Astrocyte (in vitro differentiated cells and primary cell): ENCODE results near the genes PTH and COPB1.

- PRO-cap = no peak
- RRBS, 2 experiments = no CpG with 5 or more reads among the region's 24 CpGs
These were observed 115.4 kb upstream of the PARVA start for GRCh38 chr11:12261733-12262684.

DNA sequence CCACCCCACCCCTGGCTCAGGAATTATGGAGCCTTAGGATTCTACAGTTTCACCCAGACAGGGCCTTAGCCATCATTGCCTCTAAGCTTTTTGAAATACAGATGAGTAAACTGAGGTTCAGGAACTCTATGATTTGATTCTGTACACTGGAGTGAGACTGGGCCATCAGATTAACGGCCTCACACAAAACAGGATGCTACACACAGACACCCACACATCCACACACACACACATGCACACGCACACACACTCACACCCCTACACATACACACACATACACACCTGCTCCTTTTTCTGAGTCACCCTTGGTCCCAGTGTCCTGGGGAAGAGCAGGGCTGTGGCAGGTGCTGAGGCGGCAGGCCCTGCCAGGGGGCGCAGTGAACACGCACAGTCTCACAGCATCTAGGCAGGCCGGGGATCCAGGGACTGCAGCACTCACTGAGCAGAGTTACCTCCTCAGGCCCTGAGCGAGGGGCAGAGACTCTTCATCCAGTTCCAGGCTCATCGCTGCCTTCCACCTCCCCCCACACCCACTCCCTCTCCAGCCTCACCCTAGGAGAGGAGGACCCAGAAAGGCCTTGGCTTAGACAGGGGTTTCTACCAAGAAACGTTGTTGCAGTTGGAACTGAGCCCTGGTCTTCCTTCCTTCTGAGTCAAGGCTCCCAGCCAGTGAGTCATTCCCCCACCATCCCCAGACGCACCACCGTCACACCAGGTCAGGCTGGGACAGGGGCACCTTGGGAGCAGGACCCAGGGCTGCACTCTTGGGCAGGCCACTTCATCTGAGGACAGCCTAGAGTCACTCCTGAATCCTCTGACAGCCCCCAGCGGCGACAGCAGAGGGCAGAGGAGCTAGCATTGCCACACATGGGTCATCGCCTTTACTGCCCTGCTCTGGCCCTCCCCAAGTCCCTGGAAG lies 89.7 kb upstream of the PARVA start:
- PRO-cap = bidirectional peak, plus-strand start at position 719 of the sequence, minus-strand start at position 627 of the sequence
- RRBS, 2 experiments = no CpG with 5 or more reads among the region's 14 CpGs

DNA sequence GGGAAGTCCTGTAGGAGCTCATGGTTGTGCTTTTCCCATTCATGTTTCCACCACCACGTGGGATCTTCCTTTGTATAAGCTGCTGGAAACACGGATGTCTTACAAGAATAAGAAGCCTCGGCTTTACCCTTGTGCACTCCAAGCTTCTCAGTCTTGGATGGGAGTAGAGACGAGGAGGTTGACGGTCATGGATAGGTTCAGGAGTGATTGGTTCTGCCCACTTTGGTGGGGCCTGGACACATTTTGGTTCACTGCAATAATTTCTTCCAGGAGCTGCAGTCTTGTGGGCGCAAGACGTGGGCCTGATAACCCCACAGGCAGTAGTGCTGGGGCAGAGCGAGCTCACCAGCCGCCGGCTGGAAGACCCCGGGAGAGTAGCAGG lies 508 bp upstream of the PARVA start:
- PRO-cap = no peak
- RRBS, 2 experiments = 12 to 14% methylated on average over 1 of the region's 11 CpGs

GRCh38 chr11:12694201-12694733 lies 20.0 kb downstream of the TEAD1 start:
- PRO-cap = no peak
- RRBS, 2 experiments = no CpG with 5 or more reads among the region's 8 CpGs

GRCh38 chr11:12701010-12701803 lies 27.0 kb downstream of the TEAD1 start:
- PRO-cap = no peak
- RRBS, 2 experiments = no CpG with 5 or more reads among the region's 6 CpGs

DNA sequence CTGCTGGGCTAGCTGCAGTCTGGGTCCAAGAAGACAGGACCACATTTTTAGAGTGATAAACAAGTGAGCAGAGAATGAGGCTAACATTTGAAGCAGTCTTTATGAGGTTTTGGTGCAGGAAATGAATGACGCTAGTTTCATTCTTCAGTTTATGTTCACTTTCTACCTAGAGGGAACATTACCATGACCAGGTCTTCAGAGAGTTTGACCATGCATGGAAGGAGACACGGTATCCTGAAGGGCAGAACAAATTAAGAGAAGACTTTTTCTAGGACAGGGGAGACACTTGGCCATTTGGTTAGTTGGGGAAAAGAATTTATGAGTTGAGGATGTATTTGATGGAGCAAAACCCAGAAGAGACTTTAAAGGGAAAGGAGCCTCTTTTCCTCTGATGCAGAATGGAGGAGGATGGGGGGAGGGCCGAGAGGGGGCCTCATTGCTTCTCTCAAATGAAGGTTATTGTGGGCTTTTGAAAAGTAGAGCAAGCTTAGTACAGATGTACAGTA lies 97.9 kb downstream of the TEAD1 start:
- PRO-cap = no peak
- RRBS, 2 experiments = no CpG with 5 or more reads among the region's 3 CpGs

GRCh38 chr11:12773351-12773875 lies 99.2 kb downstream of the TEAD1 start:
- PRO-cap = no peak
- RRBS, 2 experiments = no CpG with 5 or more reads among the region's 3 CpGs

GRCh38 chr11:12842948-12843370 lies 166.2 kb upstream of the RASSF10 start:
- PRO-cap = no peak
- RRBS, 2 experiments = no CpG with 5 or more reads among the region's 2 CpGs

DNA sequence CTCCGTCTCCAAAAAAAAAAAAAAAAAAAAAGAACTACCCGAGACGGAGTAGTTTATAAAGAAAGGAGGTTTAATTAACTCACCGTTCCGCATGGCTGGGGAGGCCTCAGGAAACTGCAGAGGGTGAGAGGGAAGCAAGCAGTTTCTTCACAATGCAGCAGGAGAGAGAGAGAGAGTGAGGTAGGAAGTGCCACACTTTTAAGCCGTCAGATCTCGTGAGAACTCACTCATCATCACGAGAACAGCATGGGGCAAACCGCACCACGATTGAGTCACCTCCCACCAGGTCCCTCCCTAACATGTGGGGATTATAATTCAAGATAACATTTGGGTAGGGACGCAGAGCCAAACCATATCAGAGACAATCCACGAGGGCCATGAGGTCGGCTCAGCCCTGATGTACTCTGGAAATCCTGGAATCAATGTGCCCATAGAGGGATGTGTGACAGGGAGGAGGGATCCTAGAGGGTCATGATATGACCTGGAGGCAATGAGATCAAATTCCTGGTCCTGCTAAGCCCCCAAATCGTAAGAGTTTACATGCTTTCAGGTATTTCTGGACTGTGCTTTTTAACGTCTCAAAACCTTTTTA lies 19.6 kb upstream of the RASSF10 start:
- PRO-cap = no peak
- RRBS, 2 experiments = no CpG with 5 or more reads among the region's 15 CpGs

- PRO-cap = no peak
- RRBS, 2 experiments = no CpG with 5 or more reads among the region's 16 CpGs
These were observed 35.5 kb downstream of the BMAL1 start for GRCh38 chr11:13312973-13313599.

DNA sequence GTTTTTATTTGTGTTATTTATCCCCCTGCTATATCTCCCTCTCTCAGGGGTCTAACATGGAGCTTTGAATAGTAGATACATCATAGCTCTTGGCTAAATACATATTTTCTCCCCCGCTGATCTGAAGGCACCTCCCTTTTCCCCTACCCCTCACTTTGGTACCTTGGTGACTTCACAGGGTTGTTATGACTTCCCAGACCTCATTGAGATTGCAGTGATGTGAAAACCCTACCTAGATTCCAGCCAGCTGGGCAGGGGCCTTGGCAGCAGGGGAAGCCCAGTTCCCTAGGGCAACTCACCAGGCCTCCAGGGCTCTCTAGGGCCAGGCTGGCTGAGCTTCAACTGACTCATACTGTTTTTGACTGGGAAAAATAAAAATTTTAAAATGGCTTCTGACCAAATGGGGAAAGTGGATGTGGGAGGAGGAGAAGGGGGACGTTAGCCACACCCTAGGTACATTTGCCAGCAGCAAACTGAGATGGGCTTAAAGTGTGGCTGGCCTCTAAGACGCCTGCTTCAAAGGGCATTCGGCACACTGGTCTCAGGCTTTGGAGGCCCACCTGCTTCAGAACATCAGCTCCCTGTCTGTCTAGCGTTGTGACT lies 38.9 kb downstream of the BMAL1 start:
- PRO-cap = no peak
- RRBS, 2 experiments = no CpG with 5 or more reads among the region's 5 CpGs

GRCh38 chr11:13495793-13496350 lies at the start of gene PTH:
TSS of gene PTH (minus strand) at chr11:13495997.
- PRO-cap = no peak
- RRBS, 2 experiments = no CpG with 5 or more reads among the region's 3 CpGs

DNA sequence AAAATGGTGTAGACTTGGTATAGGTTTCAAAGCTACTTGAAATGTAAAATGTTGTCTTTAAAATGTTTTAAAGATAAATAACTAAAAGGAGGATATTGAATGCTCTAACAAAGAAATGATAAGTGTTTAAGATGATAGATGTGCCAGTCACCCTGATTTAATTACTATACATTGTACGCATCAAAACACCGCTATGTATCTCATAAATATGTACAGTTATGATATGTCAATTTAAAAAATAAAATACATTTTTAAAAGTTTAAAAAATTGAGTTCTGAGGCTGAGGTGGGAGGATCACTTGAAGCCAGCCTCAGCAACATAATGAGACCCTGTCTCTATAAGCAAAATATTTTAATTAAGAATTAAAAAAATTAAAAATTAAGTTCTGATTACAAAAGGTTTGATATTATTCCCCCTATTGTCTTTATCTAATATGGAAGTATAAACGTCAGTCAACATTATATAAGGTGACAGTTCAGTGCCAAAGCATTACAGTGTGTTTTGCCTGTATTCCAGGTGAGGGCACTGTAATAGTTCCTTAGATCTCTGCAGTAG lies 32.8 kb downstream of the FAR1 start:
- PRO-cap = no peak
- RRBS, 2 experiments = no CpG with 5 or more reads among the region's 3 CpGs

DNA sequence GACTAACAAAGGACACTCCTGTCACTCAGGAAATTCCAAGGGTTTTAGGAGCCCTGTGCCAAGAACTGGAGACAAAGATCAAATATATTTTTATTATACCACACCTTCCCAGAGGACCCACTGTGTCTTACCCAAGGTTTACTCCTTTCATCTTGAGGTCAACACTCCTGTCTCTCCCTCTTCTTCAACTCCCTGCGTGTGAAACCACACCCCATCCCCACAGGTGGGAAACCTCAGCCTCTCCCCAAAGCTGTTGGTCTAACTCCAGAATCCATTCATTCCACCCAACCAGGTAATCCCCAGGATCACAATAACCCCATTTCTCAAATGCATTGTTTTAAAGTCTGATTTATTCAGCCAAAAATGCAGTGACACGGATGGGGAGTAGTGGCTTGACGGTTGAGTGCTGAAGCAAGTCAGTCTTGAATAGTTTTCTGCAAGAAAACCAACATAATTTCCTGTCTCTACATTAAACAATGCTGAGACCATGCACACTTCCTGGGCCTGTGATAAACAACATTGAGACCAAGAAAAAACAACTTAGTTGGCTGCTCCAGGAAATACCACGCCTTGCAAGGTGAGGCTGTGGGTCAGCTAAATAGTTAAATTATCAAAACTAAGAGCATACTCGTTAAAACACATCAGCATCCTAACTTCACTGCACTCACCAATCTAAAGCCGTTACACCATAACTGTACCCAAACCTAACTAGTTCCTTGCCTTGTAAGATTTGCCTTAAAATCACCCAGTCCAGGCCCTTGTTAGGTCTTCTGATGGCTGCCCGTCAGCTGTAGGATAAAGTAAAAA lies 38.5 kb upstream of the SPON1 start:
- PRO-cap = no peak
- RRBS, 2 experiments = no CpG with 5 or more reads among the region's 7 CpGs

GRCh38 chr11:13962964-13963888 lies 703 bp downstream of the SPON1 start:
- PRO-cap = no peak
- RRBS, 2 experiments = under 1 to 2% methylated on average over 20 to 24 of the region's 79 CpGs

DNA sequence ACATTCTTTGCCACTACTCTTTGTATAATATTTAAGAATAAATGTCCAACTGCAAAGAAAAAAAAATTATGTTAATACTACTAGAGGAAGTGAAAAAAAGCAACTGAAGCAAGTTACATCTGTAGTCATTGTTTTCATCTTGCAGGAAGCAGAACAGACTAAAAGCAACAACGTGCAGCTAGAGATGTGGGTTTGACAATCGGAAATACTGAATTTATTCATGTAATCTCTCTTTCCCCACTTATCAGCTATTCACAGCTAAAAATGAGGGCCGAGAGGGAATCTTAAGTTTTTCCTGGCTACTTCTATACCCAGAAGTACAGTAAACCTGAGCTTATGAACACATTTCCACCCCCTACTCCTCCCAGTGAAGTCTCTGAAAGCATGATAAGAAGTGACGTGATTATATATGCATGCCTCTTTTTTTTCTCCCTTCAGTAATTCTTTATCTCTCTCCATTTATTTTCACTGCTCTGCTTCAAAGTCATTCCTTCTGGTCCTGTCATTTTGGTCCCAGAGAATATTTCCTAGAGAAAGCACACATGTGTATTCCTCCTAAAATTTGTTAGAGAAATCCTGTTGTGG lies 116.5 kb downstream of the SPON1 start:
- PRO-cap = no peak
- RRBS, 2 experiments = no CpG with 5 or more reads among the region's 4 CpGs

DNA sequence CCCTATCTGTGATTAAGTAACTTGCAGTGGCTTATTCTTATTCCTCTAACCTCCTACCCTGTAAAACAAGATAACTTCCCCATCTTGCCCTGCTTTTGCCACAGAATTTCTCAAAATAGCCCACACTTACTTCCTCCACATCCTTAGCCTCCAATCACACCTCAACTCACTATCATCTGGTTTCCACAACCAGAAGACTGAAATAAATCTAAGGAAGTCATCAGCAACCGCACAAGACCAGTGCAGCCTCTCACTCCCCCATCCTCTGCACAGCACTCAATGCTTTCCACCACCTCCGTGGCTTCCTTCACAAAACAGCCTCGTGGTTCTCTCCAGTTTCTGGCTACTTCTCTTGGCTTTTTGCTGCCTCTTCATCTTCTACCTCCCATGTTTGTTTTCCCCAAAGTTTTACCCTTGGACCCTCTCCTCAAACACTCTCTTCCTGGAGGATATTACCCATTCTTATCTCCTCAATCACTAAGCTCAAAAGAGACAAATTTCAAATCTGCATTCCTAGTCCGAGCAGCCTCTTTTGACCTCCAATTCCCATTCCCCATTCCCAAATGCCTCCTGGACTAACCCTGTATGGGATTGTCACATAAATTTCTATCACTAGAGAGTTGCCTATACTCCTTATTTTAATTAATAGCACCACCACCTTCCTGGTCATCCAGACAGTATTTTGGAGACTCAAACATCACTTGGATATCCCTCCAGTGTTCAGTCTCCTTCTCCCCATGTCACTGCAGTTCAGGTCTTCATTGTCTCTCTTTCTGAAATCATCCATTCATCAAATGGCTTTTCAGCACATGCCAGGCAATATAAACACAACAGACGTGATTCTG lies 87.5 kb downstream of the RRAS2 start:
- PRO-cap = no peak
- RRBS, 2 experiments = no CpG with 5 or more reads among the region's 5 CpGs

- PRO-cap = no peak
- RRBS, 2 experiments = no CpG with 5 or more reads among the region's 5 CpGs
These were observed 21.9 kb downstream of the RRAS2 start for GRCh38 chr11:14336762-14337764.

GRCh38 chr11:14499069-14500237 lies at the start of gene COPB1:
TSS of gene COPB1 (minus strand) at chr11:14499811.
- PRO-cap = bidirectional peak, plus-strand start at chr11:14500109, minus-strand start at chr11:14499811
- RRBS, 2 experiments = 2 to 6% methylated on average over 6 of the region's 58 CpGs

- PRO-cap = no peak
- RRBS, 2 experiments = no CpG with 5 or more reads among the region's 14 CpGs
These were observed 113.4 kb downstream of the CYP2R1 start for GRCh38 chr11:14778519-14779211.